ENCODE measurements around the genes PRDM16 and TP73.

GRCh38 chr1:3068219-3069320, at the start of gene PRDM16:
PRDM16 (plus strand) TSS chr1:3069203.
- PRO-cap: bidirectional peak, plus-strand start at chr1:3069226, minus-strand start at chr1:3069088

DNA sequence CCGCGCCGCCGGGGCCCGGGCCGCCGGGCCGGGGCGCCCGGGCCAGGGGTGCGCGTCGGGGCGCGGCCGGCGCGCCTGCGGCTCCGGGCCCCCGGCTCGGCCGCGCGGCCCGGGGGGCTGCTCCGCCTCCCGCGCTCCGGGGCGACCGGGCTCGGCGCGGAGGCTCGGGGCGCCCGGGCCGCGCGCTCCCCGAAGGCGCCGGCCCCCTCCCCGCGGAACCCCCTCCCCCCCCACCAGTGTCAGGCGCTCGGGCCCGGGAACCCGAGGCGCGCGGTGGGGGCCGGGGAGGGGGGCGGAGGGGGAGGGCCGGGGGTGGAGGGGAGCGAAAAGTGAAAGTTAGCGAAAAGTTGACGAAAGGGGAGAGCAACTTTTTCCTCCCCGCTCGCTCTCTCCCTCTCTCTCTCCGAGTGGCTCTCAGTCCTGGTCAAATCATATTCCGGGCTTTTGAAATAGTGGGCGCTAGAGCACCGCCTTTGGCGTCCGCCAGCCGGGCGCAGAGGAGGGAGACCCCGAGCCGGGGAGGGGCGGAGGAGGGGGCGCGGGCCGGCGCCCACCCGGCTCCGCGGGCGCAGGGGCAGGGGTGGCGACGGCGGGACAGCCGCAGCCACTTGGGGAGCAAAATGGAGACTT, 433 bp downstream of the PRDM16 start:
- PRO-cap: bidirectional peak, plus-strand start at position 343 of the sequence, minus-strand start at position 138 of the sequence

DNA sequence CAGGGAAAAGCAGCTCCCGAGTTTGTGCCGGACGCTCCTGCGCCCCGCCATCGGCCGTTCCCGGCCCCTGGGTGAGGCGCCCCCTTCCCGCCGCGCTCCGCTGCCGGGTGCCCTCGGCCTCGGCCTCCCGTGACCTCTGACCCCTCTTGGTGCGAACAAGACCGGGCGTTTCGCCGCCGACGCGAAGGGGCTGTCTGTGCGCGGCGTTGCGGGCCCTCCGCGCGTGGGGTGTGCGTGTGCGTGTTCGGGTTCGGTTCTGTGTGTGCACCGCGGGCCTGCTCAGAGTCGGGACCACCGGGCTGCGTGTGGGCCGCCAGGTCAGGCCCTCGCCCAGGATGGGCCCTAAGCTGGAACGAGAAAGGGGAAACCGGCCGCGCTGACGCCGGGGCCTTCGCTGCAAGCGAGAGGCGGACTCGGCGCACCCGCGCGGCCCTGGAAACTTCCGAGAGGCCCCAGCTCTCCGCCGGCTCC, 1.8 kb downstream of the PRDM16 start:
- PRO-cap: no peak

DNA sequence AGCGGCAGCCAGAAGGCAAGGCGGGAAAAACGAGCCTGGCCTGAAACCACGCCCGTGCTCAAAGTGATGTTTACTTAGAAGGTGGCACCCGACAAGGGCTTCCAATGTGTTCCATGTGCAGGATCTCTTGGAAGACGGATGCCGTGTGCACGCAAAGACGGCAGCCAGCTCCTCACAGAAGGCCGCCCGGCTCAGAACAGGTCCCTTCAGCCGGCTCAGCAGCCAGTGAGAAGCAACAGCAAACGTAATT, 94.8 kb upstream of the ARHGEF16 start:
- PRO-cap: no peak

DNA sequence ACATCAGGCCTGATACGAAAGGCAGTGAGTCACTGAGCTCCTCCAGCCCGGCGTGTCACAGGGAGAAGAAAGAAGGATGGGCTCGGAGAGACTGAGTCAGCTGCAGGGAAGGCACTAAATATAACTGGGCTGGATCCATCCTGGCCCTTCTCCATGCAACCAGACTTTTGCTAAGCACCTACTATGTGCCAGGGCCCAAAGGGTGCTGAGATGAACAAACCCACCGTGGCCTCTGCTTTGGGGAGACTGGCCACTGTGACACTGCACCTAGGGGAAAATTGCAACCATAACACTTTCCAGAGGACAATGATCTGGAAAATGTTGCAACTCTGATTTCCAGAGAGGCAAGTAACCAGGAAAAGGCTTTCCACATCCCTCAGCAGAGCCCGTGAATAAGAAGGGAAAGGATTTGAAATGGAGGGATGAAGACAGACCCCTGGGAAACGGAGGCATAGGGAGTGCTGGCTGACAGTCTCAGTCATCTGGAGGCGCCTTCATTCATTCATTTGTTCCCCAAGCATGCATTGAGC, 84.5 kb upstream of the ARHGEF16 start:
- PRO-cap: unidirectional peak, plus-strand start at position 94 of the sequence

GRCh38 chr1:3459320-3460048, 5.0 kb downstream of the ARHGEF16 start:
- PRO-cap: no peak

DNA sequence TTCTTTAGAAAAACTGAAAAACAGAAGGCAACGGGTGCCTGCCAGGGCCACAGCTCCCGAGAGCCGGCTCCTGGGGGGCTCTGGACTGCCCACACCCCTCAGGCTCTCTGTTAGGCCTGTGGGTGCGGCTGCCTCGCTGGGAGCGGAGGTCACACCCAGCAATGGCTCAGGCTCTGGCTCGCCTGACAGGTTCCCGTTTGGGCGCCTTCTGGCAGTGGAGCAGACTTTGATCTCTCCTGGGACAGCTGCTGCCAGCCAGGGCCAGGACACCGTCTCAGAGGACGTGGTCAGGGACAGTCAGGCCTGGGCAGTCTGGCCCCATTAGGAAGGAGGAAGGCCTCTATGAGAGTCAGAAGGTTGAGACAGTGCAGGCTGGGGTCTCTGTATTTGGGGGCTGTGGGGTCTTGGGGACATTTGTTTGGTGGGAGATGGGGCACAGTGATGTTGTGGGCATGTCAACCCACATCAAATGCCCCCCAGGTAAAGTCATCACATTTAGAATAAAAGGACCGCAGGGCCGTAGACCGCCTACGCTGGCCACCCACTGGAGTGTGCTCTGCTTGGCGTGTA, 5.7 kb downstream of the ARHGEF16 start:
- PRO-cap: no peak

- PRO-cap: no peak
Observed at GRCh38 chr1:3471276-3472385, 17.2 kb downstream of the ARHGEF16 start.

DNA sequence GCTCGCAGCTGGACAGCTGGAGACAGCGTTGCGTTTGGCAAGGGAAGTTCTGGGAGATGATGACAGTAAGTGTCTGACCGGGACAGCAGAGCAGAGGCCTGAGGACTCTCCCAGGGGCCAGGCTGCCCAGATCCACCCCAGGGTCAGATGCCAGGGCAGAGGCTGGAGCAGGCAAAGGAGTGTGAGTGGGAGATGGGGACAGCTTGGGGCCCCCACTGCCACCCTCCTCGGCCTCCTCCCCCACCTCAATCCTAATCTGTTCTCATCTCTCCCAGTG, 65.4 kb downstream of the MEGF6 start:
- PRO-cap: no peak

GRCh38 chr1:3561904-3562241, 49.4 kb downstream of the MEGF6 start:
- PRO-cap: no peak

DNA sequence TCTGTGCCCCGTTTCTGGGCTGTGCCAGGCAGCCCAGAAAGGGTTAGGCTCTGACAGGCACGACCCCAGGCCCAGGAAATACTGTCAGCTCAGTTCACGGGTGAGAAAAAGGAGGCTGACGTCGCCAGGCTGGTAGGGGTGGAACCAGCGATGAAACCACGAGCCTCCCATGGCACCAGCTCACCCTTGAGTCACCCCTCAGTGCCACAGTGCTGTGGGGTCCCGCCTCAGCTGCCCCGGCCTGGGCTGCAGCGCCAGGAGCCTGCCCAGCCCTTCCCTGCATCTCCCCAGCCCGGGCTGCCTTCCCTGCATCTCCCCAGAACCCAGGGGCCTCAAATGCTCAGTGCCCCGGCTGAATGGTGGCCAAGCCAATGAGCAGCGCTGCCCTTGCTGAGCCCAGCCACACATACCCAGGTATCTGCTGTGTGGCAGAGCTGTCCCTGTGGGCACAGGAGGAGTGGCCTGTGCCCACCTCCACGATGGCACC, 11.4 kb downstream of the MEGF6 start:
- PRO-cap: no peak

DNA sequence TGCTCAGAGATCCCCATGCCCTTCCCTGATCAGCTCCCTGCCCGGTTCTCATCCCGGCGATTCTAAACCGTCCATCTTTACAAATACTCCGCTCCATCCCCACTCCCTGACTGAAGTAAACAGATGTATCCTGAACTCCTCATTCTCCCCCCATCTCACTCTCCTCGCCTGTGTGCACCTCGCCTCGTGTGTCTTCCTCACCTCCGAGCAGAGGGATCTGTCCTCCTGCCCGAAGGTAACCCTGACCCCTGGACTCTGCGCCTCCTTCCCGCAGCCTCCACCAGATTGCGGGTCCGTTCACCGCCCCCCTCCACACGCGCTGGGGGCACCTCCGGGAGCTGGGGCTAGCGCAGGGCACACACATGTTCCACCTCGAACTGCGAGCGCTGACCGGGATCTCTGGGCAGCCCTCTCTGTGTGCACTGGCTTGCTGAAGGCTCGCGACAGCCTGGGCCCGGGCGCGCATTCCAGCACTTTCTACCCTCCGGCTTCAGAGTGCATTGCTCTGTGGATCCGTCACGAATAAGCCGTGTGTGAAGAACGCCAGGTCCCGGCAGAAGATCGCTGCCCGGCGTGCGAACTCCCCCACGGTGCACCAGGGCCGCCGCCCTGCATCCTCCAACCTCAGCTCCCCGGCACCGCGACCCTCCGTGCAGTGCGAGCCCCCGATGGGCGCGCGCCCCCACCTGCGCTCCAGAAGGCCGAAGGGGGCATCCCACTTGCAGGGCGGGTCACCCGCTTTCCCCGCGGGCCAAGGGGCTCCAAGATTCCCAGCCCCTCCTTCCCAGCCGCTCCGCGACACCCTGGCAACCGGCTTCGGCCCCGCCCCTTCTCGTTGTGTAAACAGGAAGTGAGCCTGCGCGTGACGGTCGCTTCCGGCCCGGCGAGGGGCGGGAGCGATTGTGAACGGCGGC, 612 bp upstream of the TPRG1L start:
- PRO-cap: bidirectional peak, plus-strand start outside the sequence, minus-strand start at position 837 of the sequence

GRCh38 chr1:3652002-3653272, at the start of gene TP73:
TP73 (plus strand) TSS chr1:3652516.
- PRO-cap: unidirectional peak, plus-strand start at chr1:3652999

GRCh38 chr1:3654674-3655130, 2.4 kb downstream of the TP73 start:
- PRO-cap: no peak

DNA sequence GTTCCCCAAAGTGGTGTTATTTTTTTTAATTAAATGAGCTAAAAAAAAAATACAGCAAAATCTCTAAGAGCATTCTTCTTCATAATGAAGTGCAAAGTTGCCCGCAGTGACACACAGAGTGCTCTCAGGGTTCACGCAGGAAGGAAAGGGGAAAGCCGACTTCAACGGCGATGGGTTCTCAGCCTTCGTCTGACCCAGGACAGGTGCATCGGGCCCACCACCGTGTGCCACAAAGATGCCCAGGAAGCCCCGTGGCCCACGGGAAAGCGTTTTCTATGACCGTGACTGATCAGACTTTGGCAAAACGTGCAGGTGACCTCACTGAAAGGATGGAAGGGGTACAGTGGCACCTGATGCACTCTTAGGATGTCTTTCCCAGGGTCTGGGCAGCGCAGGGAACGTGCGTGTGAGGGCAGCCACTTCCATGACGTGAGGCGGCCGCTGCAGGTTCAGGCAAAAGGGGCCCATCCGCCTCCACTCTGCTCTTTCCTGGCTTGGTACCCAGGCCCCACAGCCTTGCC, 8.5 kb downstream of the LRRC47 start:
- PRO-cap: no peak

DNA sequence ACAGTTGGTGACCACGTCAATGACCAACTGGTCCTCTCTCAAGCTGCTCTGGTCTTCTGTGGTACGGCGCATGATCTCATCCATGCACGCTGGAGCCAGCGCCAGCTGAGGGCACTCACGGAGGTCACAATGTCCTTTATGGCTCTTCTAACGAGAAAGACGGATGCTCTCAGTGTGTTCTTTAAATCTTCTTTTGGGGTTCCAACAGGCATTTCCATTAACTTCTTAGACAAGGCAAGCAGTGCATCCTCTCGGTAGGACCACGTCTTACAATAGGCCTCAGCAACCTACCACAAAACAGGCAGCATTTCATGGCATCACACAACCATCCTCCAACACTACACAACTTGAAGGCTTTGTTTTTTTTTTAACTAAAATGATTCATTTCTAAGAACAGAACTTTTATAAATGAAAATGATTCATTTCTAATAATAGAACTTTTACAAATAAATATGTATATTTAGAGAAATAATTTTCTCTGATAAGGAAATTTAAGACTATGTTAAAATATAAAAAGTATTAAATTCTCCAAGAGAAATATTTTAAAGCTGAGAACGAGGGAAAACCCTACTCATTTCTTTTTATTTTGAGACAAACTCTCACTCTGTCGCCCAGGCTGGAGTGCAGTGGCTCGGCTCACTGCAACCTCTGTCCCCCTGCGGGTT, 22.1 kb downstream of the CEP104 start:
- PRO-cap: no peak

DNA sequence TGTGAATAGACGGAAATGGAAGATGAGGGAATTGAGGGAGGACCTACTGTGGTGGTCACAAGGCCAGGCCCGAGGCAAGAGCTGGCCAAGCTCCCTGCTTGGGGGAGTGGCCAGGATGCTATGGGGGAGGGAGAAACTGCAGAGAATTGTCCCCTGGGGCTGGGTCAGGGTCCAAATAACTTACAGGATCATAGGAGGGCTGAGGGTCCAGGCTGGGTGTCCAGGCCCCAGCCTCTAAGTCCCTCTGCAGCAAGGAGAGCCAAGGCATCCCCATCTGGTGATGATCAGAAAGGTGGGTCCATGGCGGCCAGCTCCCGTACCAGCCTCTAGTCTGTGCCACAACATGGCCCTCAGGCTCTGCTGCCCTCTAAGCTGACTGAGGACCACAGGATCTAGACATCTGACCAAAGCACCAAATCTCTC, 349.3 kb upstream of the AJAP1 start:
- PRO-cap: no peak

DNA sequence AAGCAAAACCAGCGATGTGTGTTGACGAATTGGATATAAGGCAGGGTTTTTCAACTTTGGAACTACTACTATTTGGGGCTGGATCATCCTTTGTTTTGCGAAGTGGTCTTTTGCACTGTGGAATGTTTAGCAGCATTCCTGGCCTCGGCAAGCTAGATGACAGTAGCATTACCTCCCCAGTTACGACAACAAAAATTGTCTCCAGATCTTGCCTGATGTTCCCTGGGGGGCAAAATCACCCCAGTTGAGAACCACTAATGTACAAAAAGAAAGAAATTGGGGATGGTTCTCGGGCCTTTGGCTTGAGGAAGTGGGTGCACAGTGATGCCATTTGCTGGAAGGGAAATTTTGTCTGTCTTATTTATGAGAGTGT, 284.4 kb upstream of the AJAP1 start:
- PRO-cap: no peak

DNA sequence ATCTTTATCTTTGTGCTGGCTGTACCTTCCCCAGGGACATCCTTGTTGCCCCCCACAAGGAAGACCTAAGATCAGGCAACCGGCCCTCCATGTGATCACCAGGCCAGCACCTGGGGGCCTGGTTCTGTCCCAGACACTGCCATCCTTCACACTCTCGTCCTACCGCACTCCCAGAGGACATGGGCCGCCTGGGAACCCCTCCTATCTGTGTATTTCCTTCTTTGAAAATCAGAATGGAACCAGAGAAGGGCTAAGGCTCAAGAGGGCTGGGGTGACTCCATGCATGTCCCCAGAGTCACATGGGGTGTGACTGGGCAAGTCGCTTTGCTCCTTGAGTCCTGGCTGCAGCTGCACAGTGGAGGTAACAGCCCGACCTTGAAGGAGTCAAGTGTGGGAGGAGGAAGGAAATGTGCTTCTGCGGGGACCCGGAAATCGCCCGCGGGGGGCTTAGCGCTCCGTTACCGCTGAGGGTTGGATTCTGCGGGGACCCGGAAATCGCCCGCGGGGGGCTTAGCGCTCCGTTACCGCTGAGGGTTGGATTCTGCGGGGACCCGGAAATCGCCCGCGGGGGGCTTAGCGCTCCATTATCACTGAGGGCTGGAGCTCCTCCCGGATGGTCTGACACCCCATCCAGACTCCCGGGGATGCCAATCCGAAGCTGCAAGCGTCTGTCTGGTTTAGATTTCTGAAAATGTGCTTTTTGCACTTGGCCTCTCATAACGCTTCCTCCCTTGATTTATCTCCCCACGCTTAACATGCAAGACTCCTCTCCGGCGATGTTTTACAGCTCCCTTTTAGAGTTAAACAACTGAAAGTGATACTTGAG, 278.9 kb downstream of the NPHP4 start:
- PRO-cap: no peak

GRCh38 chr1:5949149-5949834, 42.9 kb downstream of the NPHP4 start:
- PRO-cap: no peak

All from pulmonary artery (tissue), 1 donor.